Left colon (tissue), 1 donor: ENCODE results near the gene BCL2L10.

DNA sequence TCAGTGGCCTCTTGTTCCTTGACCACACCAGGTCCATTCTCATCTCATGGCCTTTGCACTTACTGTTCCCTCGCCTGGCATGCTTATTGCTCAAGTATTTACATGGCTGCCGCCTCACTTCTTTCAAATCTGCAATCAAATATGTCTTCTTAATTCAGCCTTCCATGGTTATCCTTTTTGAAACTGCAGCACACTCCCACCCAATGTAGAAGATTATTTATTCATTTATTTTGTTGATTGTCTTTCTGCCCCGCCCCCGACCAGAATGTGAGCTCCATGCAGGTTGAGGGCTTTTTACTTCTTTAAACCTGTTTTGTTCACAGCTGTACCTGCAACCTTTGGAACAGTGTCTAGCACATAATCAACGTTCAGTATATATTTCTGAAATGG, 30.6 kb downstream of the ATP8B4 start:
- PRO-cap = no peak

- PRO-cap = no peak
Observed at GRCh38 chr15:50137272-50137838, 18.3 kb upstream of the ATP8B4 start.

- PRO-cap = no peak
Observed at GRCh38 chr15:50164286-50165059, 17.5 kb upstream of the SLC27A2 start.

- PRO-cap = no peak
Observed at GRCh38 chr15:50468277-50468657, 44.1 kb downstream of the USP8 start.

DNA sequence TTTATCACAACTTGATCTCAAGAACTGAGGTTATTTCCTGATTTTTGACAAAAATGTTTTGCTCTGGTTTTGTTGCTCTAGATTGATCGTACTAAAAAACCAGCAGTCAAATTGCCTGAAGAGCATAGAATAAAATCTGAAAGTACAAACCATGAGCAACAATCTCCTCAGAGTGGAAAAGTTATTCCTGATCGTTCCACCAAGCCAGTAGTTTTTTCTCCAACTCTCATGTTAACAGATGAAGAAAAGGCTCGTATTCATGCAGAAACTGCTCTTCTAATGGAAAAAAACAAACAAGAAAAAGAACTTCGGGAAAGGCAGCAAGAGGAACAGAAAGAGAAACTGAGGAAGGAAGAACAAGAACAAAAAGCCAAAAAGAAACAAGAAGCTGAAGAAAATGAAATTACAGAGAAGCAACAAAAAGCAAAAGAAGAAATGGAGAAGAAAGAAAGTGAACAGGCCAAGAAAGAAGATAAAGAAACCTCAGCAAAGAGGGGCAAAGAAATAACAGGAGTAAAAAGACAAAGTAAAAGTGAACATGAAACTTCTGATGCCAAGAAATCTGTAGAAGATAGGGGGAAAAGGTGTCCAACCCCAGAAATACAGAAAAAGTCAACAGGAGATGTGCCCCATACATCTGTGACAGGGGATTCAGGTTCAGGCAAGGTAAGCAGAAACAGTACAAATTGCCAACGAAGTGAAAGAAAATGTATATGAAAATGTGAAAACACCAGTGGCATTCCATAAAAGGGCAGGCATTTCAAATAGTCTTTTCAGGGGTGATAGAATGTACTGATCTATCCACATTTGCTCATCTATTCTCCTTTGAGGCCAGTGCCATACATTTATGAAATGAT, 57.4 kb downstream of the USP8 start:
- PRO-cap = no peak

GRCh38 chr15:50685671-50686469, 727 bp downstream of the TRPM7 start:
- PRO-cap = bidirectional peak, plus-strand start at chr15:50686412, minus-strand start at chr15:50686259

- PRO-cap = no peak
Observed at GRCh38 chr15:50906785-50907310, 1.6 kb upstream of the AP4E1 start.

DNA sequence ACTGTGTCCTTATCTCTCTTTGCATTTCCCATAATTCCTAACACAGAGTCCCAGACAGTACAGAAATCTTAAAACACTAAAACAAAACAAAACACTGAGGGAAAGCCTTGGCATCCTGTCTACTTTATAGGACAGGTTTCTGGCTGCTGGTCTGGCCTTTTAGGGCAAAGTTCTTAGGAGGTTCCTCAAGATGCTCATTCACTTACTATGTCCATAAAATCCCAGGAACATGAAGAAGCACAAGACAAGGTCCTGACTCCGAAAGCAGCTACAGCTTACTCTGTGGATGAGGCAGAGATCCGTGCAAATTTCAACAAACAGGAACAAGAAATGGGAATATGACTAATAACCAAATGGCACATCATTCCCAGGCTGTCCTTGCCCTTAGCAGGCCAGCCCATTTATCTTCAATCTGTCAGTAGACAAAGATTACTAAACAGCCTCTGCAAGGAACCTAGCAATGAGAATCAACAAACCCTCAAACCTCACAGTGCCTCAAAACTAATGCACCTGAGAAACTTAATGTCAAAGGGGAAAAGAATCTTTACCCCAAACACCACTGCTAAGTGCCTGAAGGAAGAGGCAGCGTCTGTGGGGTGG, 5.1 kb downstream of the TNFAIP8L3 start:
- PRO-cap = no peak

DNA sequence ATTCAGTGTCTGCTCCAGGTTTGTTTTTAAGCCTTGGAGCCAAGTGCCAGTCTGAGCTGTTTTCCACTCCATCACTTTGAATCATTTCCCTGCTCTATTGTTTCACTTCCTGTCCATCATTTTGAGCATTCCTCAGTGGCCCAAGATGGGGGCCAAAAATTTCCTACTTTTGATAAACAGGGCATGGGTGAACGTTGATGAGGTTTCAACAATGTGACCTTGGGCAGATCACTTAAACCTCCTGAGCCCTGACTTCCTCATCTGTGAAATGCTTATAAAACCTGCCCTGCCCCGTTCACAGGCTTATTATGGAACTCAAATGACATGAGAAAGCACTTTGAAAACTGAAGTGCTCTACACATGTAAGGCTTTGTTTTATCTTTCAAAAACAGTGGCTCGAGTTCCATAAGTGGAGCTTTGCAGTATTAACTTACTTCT, 4.3 kb downstream of the CYP19A1 start:
- PRO-cap = no peak

GRCh38 chr15:51707932-51708453, 26.7 kb downstream of the SCG3 start:
- PRO-cap = no peak

DNA sequence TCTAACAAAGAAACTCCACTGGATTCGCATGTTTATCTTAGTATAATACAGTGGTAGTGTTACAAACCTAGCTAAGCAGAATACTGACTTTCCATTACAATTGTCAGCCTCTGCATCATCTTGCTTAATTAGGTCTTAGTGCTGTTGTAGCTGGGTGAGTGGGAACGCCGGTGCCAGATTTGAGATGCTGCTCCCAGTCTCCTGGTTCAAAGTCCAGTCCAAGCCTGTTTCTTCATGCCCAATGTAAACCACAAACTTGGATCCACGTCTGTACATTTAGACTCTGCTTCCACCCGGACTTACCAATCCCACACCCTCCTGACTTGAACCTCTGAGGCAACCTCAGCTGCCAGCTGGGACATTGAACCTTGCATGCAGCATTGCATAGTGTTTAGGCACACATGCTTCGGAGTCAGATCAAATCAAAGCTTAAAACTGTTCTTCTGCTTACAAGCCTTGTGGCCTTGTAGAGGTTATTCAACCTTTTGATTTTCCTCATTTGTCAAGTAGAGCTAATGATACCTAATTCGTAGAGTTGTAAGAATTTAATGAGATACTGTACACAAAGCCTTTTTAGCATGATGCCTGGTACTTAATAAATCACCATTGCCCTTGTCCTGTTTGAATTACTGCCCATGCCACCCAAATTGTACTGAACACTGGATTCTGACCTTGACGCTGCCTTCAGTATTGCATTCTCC, 42.9 kb downstream of the BCL2L10 start:
- PRO-cap = no peak

GRCh38 chr15:52078258-52078917, 34.2 kb downstream of the BCL2L10 start:
- PRO-cap = no peak

GRCh38 chr15:52111855-52112851, at the start of gene BCL2L10:
TSS of gene BCL2L10 (minus strand) at chr15:52112775.
- PRO-cap = unidirectional peak, plus-strand start at chr15:52112305; unidirectional peak, minus-strand start at chr15:52112738

GRCh38 chr15:52254815-52255446, 40.7 kb downstream of the MYO5C start:
- PRO-cap = no peak

DNA sequence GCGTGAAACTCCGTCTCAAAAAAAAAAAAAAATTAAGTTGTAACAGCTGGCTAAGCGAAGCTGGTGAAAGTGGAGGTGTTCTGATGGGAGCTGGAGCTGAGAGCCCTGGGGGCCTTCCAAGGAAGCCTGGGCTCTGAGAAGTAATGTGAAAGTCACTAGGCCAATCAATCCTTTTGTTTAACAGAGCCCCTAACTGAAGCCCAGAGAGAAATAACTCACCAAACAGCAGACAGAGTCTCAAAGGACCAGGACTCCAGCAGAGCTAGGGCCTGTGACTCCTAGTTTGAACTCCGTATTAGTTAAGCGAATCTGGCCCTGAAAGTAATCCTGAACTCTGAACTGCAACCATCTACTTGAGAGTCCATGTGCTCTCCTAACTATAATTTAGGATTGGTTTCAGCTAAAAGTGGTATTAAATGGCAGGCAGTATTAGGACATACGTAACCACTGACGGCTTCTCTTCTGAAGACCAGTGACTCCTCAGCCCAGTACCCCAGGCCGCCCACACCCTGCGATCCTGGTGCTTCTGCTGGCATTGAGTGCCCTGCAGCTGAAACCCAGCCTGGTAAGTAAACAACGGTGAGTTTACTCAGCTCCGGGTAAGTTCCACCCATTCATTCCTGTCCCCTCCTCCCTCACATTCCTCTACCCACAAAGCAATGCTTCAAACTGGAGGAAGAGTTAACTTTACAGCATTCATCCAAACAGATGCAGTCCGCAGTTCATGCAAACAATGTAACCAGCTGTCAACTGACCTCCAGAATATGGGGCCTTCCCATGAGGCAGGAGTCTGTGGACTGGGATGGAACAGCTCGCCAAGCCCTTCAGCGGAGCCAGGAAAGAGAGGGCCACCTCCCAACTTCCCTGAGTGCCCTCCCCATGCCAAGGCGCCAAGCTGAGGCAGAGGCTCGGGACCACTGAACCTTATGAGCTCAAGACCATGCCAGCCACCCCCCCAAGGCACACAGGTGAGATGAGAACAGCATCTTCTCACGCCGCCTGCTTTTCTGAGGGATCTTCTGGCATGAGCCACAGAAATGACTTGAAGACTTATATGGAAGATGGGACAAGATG, 7.3 kb downstream of the MYO5C start:
- PRO-cap = bidirectional peak, plus-strand start at position 793 of the sequence, minus-strand start at position 519 of the sequence

DNA sequence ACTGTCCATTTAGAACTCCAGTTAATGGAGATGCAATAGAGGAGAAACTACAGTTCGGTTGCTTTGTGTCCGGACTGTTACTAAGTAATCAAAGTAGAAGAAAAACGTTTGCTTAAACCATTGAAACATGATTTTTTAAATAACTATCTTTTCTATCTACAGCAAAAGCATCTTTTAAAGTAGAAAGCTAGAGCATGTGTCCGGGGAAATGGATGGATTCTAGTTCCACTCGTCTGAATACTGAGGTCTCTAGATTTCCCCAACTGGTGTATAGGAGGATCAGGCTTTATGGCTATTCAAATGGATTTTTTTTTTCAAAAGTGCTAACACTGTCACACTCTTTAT, 1.2 kb downstream of the MYO5C start:
- PRO-cap = no peak

DNA sequence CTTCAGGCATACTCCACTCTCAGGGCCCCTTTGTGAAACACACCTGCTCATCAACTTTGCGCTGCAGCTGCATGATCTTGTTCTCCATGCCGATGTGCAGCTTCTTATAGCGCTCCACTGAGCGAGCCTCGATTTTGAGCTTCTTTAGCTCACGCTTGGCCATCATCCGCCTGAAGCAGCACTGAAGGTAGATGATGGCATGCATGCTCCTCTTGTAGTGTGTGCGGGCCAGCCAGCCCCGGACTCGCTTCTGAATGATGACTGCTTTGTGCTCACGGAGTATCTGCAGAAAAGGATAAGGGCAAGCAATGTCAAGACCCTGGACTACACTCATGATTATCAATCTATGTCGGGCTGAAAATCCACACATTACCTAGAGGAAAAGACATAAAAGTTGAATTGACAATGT, 76.5 kb upstream of the MYO5C start:
- PRO-cap = no peak

GRCh38 chr15:52382968-52383599, 87.5 kb upstream of the MYO5C start:
- PRO-cap = no peak

- PRO-cap = no peak
Observed at GRCh38 chr15:52566789-52567284, 2.0 kb downstream of the ARPP19 start.

DNA sequence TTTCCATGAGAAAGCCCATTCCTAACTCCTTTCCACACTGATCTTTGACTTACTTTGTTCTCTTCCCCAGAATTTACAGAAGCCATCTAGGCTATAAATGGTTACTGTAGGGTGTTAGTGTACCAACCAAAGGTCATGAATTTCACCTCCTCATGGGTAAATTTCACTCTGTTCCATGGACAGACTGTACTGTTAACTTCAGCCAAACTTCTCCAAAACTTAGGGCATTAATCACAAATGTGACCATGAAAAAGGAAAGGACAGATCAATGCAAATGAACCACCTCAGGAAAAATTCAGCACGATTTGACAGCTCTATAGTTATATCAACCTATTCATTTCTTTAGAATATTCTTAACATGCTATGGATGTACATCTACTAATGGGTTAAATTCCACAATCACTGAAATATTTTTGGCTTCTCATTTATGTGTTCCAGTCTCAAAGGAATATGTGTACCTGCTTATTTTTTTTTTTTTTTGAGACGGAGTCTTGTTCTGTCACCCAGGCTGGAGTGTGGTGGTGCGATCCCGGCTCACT, 54.8 kb downstream of the ATOSA start:
- PRO-cap = no peak